Left colon (tissue), 1 donor: ENCODE data around the genes CLNS1A, THRSP and KCTD21.

- PRO-cap, result bidirectional peak, plus-strand start at chr11:77030194, minus-strand start at chr11:77029853
Observed at GRCh38 chr11:77029566-77030335, 4.4 kb upstream of the B3GNT6 start.

- PRO-cap, result unidirectional peak, plus-strand start at chr11:77063593; unidirectional peak, plus-strand start at chr11:77063657
Observed at GRCh38 chr11:77063273-77063912, 3.4 kb upstream of the CAPN5 start.

DNA sequence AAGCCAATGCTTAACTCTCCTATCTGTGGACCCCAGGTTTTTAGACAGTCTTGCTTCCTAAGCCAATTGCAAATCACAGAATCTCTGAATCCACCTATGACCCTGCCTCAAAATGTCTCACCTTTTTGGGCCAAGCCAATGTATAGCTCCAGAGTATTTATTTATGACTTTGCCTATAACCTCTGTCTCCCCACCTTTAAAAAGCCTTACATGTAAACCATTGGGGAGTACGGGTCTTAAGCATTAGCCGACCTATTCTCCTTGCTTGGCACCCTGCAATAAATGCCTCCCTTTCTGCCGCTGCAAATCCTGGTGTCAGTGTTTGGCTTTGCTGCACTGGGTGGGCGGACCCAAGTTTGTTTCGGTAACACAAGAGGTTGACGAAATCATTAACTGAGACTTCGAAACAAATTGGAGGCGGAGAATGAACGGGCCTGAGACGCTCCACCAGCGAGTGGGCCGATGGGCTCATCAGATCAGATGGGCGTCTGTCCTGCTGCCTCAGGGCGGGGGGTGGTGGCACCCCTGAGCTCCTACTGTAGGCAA, 1.1 kb upstream of the CAPN5 start:
- PRO-cap, result unidirectional peak, plus-strand start at position 420 of the sequence; unidirectional peak, plus-strand start at position 450 of the sequence

DNA sequence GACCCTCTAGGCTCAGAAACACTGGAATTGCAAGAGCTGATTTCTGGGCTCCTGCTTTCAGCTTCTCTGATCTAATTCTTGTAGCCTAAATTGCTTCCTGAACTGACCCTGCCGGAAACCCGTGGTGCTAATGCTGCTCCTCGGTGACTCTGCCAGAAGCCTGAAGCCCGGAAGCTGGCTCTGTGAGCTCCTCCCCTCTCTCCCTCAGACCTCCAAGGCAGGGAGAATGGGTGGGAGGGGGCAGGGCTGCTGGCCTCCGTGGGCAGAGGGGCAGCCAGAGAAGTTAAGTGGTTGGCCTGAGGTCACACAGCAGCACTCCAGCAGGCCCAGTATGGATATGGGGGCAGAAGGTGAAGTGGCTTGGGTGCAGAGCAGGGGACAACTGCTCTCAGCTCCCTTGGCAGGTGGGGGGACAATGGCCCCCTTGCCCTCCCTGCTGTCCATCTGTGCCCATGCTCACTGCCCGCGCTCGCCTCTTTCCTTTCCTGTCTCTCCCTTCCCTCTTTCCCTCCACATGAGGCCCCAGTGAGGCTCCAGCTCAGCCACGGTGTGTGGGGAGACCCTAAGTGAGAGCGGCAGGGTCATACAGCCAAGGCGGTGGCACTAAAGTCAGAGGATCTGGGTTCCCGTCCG, 16.2 kb downstream of the CAPN5 start:
- PRO-cap, result bidirectional peak, plus-strand start at position 155 of the sequence, minus-strand start at position 68 of the sequence

- PRO-cap, result bidirectional peak, plus-strand start at chr11:77096031, minus-strand start at chr11:77095764
Observed at GRCh38 chr11:77095650-77096316, 6.9 kb upstream of the OMP start.

- PRO-cap, result no peak
Observed at GRCh38 chr11:77278499-77279211, 22.8 kb downstream of the GDPD4 start.

DNA sequence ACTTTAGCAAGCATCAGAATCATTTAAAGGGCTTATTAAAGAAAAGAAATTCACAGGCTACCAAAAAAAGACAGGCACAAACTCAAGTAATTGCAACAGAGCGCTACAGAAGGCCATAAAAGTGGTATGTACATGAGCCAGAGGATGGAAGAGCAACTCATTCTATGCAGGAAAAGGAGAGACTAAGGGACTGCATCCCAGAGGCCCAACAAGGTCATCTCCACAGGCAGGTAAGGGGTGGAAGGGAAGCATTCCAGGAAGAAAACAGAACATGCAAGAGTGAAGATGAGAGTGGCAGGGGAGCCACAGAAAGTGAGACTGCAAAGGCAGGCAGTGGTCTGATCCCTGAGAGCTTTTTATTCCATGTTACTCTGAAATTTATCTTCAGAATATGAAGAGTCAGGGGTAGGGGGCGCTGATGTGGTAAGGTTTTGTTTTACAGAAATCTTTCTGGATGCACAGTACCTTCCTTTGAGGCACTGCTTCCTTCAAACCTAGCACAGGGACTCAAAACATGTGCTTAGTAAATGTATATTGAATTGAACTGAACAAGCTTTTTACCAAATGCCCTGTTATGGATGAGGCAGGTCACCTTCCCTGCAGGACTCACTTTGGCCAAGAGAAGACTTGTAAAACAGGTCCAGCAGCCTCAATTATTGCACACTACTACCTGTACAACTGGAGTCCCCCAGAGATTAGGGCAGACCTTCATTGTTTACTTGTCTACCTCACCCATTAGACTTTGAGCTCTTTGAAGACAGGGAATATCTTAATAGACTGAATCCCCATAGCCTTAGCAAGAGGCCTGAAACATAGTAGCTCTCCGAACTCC, 2.4 kb downstream of the PAK1 start:
- PRO-cap, result bidirectional peak, plus-strand start at position 772 of the sequence, minus-strand start at position 608 of the sequence

- PRO-cap, result no peak
Observed at GRCh38 chr11:77498354-77498616, 24.4 kb upstream of the PAK1 start.

GRCh38 chr11:77590335-77590701, 565 bp downstream of the AQP11 start:
- PRO-cap, result bidirectional peak, plus-strand start at chr11:77590546, minus-strand start at chr11:77590534

GRCh38 chr11:77616284-77616760, 21.3 kb downstream of the CLNS1A start:
- PRO-cap, result no peak

- PRO-cap, result bidirectional peak, plus-strand start at chr11:77637891, minus-strand start at chr11:77637794
Observed at GRCh38 chr11:77637335-77638232, at the start of gene CLNS1A. CLNS1A (minus strand) TSS chr11:77637794.

- PRO-cap, result no peak
Observed at GRCh38 chr11:77642040-77642613, 4.5 kb upstream of the CLNS1A start.

- PRO-cap, result no peak
Observed at GRCh38 chr11:77675030-77675518, 37.5 kb upstream of the CLNS1A start.

- PRO-cap, result no peak
Observed at GRCh38 chr11:77993839-77994512, 492 bp downstream of the INTS4 start.

GRCh38 chr11:78063464-78064147, at the start of gene THRSP:
THRSP (plus strand) TSS chr11:78063861.
- PRO-cap, result no peak

- PRO-cap, result no peak
Observed at GRCh38 chr11:78160373-78160984, 21.1 kb upstream of the ALG8 start.

DNA sequence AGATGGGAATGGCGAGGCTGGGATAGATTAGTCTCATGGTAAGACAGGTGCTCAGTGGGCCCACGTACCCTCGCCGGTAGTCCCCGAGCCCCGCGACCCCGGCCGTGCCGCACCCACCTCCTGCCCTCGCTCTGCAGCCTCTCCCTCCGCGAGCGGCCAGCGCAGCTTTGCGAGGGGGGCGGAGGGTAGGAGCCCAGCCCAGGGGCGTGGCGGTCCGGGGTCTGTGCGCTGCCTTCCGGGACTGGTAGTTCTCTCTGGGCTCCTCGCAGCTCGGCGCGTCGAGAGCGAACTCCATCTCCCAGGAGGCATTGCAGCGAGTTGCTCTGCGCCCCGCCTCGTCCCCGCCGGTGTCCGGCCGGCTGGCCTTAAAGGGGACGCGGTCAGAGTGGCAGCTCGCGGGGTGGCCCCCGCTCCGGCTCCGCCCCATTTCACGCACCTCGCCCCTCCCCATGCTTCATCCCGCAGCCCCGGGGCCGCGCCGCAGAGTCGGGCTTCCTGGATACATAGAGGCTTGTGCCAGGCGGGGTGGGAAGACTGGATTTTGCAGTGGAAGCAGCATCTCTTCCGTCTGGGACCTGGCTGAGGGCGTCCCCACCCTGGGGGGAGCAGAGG, at the start of gene KCTD21:
Gene KCTD21 (minus strand): TSS at position 171 of the 612 bp plus-strand sequence.
- PRO-cap, result bidirectional peak, plus-strand start at position 483 of the sequence, minus-strand start at position 133 of the sequence

DNA sequence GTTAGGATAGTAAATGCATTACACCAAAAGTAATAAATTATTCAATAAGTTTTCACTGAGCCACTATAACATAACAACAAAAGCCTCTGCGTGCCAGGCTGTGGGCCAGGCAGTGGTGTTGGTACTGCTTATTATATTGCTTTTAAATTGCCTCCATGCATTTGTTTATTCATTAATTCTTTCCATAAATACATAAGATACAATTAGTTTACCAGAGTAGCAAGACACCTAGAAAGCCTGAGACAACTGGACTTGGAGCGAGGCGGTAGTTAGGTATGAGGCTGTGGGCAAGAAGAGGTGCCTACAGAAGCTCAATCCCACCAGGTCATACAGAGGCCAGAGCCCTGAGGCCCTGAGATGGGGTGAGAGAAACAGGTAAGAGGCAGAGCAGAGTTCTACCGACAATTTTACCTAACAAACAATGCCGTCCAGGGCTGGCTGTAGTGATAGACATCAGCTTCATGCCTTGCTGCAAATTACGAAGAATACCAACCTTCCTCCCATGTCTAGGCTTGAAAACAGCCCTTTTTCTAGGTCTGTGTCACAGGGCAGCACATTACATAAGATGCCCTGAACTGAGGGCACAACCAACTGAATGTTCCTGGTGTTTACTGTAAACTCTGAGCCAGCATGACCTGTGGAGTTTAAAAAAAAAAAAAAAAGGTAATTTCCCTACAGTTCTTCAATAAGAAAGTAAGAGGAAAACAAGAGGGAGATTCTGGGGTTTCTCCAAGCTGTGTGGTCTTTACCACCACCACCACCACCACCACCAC, 105.9 kb downstream of the GAB2 start:
- PRO-cap, result no peak

DNA sequence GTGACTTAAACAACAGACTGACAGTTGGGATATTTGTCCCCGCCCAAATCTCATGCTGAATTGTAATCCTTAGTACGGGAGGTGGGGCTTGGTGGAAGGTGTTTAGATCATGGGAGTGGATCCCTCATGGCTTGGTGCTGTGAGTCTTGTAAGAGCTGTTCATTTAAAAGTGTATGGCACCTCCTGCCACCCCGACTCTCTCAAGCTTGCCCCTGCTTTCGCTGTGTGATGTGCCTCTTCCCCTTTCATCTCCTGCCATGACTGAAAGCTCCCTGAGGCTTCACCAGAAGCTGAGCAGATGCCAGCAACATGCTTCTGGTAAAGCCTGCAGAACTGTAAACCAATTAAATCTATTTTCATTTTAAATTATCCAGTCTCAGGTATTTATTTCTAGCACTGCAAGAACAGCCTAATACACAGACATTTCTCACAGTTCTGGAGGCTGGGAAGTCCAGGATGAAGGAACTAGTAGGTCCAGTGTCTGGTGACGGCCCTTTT, 40.8 kb downstream of the GAB2 start:
- PRO-cap, result no peak

- PRO-cap, result no peak
Observed at GRCh38 chr11:78378929-78379405, 38.7 kb downstream of the GAB2 start.